Measurements from ENCODE around the gene TXNIP.

- PRO-cap = unidirectional peak, minus-strand start at chr1:145994653
Observed at GRCh38 chr1:145993938-145994885, 2.2 kb downstream of the TXNIP start.

GRCh38 chr1:145995948-145997001 is at the start of gene TXNIP:
TXNIP (minus strand) TSS chr1:145996579.
- PRO-cap = bidirectional peak, plus-strand start at chr1:145996771, minus-strand start at chr1:145996557; unidirectional peak, plus-strand start at chr1:145996921

GRCh38 chr1:146039872-146040208 is 18.3 kb upstream of the HJV start:
- PRO-cap = no peak

DNA sequence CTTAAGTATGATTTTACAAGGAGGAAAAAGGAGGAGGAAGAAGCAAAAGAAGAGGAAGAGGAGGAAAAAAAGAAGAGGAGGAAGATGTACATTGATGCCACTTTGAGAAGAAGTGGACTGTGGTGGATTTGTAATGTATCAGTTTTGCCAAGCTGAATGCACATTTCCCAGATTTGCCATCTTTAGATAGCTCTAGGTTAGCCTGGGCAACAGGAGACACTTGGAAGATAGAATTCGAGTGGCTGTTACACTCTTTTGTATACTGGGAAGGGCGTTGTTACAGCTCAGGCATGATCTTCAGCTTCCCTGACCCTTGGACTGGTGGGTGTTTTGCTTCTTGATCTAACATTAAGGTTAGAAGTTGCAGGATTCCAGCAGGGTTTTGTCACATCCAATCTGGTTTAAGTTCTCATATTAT is 28.9 kb upstream of the HJV start:
- PRO-cap = no peak

DNA sequence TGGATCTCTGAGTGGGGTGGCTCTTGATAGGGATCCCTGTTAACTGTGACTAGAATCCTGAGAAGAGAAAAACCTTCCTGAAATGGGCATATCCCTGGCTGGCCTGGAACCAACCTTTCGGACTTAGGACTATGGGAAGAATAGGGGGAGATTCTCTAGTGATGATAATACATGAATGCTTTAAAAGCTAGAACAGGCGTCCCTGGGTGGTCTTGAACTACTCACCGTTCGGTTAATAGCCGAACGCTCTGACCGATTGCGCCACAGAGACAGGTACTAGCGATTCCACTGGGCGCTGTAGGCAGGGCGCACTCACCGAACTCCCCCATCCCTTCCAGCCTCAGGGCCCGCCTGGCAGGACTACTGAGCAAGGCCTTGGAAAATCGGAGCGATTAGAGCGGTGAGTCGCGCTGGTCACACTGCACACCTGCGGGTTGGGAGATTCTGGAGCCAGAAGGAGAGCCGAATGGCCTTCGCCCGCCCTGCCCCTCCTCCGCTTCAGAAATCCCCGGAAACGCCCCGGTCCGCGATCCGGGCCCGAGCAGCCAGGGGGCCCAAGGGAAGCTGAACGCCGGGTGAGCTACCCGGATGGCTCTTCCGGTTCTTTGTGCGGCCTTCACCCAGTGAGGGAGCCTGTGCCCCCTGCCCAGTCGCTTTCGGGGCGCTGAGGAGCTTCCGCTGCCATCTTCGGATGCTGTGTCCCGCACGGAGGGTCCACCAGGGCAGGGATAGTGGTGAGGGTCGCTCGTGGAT is 142.0 kb upstream of the PPIAL4H start:
- PRO-cap = no peak

DNA sequence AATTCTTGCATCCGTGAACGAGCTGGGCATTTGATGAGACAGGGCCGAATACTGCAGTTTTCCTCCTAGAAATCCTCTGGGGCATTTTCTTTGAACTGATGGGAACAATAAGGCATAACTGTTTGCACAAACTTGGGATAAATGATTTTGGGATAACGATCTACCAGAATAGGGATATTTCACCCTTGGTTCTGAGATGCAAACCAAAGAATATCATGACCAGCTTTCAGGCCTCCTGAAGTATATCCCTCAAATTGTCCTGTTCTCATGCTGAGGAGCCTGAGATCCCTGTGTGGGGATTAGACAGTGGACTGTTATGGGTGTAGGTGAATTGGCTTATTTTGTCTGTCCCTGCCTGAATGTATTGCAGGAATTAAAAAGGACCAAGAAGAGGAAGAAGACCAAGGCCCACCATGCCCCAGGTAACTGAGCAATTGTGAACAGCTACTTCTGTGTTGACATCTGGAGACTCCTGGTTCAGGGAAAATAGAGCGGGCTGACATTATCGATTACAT is 48.8 kb downstream of the NBPF12 start:
- PRO-cap = no peak

DNA sequence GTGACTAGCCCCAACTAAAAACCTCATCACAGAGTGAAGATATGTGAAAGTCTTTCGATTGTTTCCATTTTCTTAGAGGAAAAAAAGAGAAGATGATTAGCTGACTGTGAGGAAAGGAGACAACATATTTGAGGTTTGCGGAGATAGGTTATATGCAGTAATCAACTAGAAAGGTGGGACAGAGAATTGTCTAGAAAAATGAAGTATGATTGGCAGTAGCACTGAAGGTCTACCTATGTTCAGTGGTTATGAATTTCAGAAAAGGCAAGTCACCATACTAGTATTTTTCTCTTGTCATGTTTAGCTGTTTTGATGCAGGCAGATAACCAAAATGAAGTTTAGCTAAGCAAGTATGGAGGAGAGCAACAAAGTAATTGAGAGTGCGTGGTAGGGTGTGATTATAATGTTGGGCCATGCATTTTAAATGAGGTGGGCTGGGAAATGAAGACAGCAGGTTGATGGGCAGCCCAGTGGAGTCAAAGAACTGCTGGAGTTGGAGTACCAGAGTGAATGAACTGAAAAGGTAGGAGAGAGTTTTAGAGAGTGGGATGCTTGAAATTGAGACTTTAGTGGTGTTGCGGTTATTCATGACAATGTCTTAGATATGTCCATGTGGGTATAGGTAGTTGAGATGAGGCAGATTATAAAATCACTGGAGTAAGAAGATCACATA is 9.3 kb upstream of the PRKAB2 start:
- PRO-cap = no peak

GRCh38 chr1:147196673-147197354 is 24.5 kb upstream of the PRKAB2 start:
- PRO-cap = no peak

DNA sequence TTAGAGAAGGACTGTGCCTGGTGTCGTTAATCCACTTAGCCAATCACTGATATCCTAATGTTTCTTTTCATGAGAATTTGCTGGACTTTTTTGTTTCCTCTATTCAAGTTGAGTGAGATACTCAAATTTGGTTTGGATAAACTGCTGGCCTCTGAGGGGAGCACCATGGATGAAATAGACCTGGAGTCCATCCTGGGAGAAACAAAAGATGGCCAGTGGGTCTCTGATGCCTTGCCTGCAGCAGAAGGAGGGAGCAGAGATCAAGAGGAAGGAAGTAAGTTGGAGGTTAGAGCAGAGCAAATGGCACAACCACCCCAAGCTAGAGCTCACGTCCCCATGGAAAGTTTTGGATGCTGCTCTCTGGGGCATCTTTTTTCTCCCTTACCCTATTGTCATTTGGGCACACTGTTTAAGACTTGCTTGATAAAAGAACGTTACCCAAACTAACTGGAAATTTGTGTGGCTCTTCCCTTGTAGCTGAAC is 37.5 kb downstream of the CHD1L start:
- PRO-cap = no peak

- PRO-cap = no peak
Observed at GRCh38 chr1:147599762-147599938, 58.3 kb downstream of the BCL9 start.

DNA sequence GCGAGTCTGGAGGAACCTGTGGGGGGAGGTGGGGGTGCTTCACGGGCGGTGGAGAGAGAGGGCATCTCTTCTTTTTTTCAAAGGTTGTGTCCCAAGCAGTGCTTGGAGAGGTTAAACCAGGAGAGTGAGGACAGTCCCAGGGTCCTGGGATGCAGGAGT is 59.1 kb downstream of the BCL9 start:
- PRO-cap = no peak

GRCh38 chr1:147676219-147677291 is 6.2 kb upstream of the ACP6 start:
- PRO-cap = no peak

- PRO-cap = no peak
Observed at GRCh38 chr1:147772456-147773061, 12.2 kb upstream of the GJA5 start.

DNA sequence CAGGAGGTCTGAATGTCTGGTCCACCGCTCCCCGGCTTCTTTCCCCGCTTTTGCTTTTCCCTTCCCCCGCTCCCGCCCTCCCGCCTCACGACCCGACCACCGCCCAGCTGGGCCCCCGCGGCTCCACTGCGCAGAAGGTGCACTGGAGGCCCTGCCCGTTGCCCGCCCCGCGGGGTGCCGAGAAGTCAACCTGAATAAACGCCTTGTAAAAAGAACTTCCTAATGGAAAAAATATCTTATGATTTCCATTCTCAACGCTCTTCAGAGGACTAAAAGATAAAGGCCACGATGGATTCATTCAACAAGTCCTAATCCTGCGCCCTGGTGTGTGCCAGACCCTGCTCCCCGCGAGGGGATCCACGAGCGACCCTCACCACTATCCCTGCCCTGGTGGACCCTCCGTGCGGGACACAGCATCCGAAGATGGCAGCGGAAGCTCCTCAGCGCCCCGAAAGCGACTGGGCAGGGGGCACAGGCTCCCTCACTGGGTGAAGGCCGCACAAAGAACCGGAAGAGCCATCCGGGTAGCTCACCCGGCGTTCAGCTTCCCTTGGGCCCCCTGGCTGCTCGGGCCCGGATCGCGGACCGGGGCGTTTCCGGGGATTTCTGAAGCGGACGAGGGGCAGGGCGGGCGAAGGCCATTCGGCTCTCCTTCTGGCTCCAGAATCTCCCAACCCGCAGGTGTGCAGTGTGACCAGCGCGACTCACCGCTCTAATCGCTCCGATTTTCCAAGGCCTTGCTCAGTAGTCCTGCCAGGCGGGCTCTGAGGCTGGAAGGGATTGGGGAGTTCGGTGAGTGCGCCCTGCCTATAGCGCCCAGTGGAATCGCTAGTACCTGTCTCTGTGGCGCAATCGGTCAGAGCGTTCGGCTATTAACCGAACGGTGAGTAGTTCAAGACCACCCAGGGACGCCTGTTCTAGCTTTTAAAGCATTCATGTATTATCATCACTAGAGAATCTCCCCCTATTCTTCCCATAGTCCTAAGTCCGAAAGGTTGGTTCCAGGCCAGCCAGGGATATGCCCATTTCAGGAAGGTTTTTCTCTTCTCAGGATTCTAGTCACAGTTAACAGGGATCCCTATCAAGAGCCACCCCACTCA is 94.2 kb upstream of the NBPF11 start:
- PRO-cap = no peak

DNA sequence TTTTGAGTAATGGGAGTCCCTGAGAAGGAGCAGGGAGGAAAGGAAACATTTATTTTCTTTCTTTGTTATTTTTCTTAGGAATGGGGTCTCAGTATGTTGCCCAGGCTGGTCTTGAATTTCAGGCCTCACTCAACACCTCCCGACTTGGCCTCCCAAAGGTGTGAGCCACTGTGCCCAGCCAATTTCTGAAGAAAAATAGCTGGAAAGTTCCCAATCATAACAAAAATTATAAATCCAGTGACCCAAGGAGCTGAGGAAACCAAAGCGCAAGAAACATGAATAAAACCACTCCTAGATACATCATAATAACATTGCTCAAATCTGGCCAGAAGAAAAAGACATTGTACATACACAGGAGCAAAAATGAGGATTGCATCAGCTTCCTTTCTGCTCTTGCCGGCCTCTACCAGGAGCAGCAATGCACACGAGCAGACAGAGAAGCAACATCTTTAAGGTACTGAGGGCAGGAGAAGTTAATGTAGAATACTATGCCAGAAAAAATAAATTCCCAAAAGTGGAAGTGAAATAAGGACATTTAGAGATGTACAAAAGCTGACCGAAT is 126.9 kb upstream of the NBPF11 start:
- PRO-cap = no peak

DNA sequence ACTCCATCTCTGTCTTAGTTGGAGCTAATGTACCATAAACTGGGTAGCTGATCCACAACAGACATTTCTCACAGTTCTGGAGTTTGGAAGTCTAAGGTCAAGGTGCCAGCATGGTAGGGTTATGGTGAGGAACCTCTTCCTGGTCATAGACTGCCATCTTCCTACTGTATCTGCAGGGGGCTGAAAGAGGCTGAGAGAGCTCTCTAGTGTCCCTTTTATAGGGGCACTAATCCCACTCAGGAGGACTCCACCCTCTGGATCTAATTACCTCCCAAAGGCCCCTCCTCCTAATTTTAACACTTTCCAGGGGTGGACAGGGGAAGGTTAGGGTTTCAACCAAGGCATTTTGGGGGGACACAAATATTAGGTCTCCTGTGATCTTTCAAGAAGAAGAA is 145.0 kb upstream of the NBPF11 start:
- PRO-cap = no peak

DNA sequence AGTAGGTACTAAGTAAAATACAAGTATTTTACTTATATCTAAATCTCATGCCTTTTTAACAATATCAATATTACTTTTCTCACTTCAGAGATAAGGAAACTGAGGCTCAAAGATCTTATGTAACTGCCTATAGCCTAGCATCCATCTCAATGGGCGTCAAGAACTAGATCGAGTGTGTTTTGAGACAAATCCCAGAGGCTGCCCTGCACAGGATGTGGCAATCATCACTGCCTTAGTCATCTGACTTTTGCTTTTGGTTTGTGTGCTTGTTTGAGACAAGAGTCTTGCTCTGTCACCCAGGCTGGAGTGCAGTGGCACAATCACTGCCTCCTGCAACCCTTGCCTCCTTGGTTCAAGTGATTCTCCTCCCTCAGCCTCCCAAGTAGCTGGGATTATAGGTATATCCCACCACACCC is 57.1 kb upstream of the NBPF9 start:
- PRO-cap = no peak

DNA sequence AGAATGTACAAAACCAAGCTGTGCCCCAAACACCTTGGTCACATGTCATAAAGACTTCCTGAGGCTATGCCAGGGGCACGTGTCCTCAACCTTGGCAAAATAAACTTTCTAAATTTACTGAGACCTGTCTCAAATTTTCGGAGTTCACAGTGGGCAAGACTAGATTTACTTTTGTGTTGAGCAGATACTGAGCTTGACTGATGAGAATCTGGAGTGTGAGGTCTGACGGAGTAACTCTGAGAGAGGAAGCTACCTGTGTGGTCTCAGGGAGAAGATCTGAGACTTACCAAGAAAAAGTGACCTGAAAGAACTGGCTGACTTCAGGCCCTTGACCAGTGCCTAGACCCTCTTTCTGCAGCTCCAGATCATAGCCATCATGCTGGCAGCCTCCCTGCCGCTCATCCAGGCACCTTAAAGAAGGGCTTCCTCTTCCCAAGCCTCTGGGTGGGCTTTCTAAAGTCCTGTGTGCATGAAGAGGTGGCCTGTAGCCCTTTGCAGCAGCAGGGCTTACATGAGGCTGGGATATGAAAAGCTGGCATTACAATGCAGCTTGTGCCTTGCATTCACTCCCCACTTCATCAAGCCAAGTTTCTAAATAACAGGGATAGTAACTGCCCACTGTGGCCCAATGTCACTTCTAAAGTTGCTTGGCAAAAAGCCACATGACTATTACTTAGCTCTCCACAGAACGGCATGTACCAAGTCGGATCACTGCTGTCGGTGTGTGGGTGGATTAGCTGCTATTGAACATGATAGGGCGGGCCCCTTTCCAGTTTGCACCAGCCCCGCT is 125.0 kb upstream of the NBPF9 start:
- PRO-cap = no peak

DNA sequence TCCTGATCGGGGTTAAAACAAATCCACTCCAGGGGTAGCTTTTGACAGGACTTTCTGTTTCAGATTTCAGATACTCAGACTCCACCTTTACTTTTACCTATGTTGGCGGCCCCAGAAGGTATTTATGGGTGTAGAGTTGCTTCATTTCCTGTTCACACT is 24.6 kb downstream of the PPIAL4C start:
- PRO-cap = no peak

DNA sequence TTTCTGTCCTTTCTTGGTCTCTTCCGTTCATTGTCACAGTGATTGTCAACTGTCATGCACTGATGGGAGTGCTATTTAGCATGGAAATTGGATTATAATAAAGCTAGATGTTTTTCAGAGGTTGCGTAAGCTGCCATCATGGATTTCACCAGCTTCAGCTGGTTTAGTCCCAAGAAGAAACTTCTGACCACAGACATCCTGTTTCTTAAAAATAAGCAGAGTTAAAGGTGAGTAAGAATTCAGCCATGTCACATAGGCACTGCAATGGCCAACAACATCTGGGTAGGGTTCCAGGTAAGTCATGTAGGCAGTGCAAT is 47.8 kb downstream of the PPIAL4C start:
- PRO-cap = no peak

Data from trachea (tissue), 1 donor.